Parietal lobe (tissue), 2 donors: ENCODE results near the gene MAGEE2.

DNA sequence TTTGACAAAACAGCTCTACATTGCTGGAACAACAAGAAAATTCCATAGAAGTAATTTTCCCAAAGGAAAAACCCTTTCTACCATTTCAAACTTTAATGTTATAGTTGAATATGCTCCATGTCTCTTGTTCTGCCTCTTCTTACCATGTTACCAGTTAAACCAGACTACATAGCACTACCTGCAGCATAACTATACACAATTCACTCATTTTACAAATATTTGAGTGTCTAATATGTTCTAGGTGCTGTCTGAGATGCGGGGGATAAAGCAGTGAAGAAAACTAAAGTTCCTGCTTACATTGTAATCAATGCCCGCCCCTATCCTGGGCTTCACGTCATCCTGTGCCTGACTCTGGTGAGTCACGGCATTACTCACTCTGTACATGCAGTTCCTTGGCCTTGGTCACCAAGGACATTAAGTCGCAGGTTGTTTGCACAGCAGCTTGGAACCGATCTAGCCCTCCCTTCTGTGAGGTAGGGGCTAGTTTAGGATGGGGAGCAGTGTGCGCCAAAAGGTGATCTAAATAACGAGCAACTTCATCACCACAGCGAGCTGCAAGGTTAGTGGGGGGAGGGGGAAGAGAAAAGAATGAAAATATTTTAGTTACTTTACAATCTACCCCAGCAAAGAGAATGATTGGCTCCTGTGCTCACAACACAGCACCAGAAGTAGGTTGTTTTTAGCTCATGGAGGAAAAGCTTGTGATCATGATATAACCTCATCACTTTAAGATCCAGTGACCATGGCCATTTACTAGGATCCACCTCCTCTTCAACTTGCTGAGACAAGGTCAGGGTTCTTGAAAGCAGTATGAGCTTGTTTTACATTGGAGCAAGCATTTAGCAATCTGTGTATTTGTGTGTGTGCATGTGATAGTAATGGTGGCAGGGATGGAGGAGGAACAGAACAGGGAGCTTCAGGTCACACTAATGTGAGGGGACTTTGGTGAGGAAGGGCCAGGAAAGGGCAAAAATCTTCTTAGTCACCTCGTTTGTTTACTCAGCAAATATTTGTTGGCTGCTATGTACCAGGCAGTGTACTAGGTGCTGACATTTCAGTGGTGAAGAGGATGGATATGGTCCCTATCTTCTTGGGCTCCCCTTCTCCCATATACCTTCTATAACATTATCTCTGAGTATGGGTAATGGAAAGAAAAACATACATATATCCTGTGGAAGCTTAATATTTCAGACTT, 48.1 kb upstream of the HDAC8 start:
- RAMPAGE, long total RNA: no peak

DNA sequence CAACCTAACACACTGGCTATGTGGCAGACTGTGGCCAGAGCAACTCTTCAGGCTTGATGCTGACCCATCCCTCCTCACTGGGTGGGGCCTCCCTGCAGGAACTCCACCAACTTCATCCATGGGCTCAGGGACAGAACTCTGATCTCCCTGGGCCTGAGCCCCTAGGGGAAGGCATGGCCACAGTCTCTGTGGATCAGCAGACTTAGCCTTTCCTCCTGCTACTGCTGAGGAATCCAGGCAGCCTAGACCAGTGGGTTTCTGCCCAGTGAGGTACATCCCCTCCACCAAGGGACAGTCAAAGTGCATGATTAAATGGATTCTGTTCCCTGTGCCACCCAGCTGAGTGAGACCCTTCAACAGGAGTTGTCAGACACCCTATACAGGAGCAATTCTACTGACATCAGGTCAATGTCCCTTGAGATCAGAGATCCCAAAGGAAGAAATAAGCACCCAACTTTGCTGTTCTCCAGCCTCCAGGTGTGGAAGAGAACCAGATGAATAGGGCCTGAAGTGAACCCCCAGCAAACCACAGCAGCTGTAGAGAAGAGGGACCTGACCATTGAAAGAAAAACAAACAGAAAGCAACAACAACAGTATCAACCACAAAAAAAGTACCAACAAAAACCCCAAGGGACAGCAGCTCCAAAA, 84.7 kb downstream of the CHIC1 start:
- RAMPAGE, long total RNA: no peak

DNA sequence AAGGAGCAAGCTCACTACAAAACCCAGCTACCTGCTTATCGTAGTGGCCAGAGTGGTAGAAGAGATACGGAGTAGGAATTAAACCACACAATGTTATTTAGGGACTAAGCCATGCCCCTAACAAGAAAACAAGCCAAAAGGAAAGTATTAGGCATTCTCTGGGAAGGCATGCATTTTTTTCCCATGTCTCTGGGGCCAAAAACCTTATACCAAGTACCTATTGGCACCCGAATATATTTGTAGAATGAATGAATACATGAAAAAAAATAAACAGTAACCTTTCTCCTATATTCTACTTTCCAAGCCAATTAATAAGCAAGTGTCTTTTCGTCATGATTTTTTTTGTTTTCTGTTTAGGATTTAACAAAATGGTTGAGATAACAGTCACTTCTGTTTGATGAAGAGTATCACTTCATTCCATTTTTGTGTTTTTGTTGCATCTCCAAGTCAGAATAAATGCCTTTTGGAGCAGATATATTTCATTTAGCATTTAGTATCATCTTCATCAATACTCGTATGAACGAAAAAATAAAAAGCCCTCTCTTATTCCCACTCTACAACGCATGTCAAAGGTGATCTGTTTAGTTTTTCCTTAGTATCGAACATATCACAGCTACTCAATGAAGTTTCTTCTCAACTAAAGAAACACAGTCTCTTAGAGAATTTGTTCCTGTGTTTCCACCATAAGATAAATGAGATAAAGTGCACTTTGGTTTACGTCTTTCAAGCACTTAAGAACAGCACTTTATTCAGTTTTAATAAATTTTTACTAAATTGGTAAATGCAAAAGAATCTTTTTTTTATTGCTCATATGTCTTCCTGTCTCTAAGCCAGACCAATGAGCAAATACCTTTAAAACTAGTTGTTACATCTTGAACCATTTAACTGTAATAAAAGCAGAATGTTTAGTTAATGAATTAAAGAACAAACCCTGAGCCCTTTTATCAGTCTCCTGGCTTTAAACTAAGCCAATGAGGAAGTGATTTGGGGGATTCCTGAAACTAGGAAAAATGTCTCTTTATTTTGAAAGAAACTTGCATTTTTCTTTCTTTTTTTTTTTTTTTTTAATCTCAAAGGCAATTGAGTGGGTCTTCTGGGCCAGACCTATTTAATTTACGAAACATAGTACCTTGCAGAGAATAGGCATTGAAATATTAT, 259.6 kb downstream of the CHIC1 start:
- RAMPAGE, long total RNA: no peak

DNA sequence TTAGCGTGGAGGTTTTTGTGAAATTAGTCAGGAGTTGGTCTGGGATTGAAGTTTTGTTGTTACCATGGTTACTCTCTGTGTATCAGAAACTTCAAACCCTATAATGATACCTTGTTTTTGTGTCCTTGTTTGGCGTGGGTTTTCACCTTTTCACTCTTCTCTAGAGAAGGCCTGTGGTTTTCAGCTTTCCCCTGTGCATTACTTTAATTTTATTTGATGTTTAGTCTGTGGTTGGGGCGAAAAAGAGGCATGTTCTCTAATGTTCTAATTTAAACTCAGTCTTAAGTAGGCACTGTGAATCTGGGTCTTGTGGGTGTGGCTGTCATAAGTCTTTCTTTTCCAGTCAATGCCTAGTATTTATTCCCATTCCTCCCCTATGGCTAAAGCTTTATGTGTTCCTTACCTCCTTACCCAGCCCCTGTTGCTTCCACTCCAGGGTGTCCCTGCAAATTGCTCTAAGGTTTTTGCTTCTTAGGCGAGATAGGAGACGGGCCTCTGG, 326.4 kb upstream of the ZCCHC13 start:
- RAMPAGE, long total RNA: no peak

DNA sequence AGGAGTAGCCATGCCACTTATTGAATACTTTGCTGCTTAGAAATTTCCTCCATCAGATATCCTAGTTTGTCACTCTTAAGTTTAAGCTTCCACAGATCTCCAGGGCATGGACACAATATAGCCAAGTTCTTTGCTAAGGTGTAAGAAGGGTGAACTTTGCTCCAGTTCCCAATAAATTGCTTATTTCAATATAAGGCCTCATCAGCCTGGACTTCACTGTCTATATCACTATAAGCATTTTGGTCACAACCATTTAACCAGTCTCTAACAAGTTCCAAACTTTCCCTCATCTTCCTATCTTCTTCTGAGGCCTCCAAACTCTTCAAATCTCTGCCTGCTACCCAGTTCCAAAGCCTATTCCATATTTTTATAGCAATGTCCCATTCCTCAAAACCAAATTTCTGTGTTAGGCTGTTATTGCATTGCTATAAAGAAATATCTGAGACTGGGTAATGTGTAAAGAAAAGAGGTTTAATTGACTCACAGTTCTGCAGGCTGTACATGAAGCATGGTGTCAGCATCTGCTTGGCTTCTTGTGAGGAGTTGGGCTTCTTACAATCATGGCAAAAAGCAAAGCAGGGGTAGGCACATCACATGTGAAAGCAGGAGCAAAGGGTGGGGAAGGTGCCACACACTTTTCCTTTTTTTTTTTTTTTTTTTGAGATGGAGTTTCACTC, 213.3 kb upstream of the ZCCHC13 start:
- RAMPAGE, long total RNA: no peak

GRCh38 chrX:74237991-74238576, 65.9 kb upstream of the ZCCHC13 start:
- RAMPAGE, long total RNA: no peak

- RAMPAGE, long total RNA: no peak
These were observed 1.9 kb downstream of the SLC16A2 start for GRCh38 chrX:74423046-74423640.

DNA sequence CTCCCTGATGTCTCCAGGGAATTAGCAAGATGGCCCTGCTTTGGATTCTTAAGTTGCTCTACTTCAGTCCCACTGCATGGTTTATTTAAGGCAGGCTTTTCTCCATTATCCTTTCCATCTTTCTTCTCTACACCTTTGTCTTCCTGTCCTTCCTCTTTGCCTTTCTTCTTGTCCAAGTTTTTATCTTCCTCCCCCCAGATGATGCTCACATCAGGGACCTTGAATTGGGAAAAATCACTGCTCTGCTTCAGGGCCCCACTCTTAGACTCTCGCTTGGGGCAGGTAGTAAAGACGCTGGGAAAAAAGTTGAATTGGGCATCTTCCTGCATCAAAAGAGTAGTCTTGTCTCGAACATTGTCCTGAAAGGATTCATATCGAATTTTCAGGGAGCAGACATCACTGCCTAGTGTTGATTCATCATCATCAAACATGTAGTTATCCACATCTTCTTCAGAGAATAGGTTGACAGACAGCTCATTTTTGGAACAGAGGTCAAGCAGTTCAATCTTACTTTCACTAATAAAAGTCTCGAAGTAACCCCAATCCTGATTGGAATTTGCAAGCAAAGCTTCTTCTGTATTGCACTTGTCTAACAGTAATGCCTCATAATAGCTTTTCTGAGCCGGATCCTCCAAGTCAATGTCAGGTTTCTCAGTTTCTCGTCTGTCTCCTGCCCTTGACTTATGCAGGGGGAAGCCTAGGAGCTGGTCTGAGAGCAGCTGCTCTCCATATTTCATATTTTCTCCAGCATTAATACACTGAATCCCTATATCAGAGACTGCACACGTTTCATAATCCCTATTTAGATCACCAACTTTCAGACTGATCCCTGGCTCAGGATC, 129.0 kb upstream of the RLIM start:
- RAMPAGE, long total RNA: no peak

DNA sequence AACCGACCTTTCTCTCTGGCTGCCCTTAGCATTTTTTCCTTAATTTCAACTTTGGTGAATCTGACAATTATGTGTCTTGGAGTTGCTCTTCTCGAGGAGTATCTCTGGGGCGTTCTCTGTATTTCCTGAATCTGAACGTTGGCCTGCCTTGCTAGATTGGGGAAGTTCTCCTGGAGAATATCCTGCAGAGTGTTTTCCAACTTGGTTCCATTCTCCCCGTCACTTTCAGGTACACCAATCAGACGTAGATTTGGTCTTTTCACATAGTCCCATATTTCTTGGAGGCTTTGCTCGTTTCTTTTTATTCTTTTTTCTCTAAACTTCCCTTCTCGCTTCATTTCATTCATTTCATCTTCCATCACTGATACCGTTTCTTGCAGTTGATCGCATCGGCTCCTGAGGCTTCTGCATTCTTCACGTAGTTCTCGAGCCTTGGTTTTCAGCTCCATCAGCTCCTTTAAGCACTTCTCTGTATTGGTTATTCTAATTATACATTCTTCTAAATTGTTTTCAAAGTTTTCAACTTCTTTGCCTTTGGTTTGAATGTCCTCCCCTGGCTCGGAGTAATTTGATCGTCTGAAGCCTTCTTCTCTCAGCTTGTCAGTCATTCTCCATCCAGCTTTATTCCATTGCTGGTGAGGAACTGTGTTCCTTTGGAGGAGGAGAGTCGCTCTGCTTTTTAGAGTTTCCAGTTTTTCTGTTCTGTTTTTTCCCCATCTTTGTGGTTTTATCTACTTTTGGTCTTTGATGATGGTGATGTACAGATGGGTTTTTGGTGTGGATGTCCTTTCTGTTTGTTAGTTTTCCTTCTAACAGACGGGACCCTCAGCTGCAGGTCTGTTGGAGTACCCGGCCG, 47.6 kb downstream of the NEXMIF start:
- RAMPAGE, long total RNA: no peak

DNA sequence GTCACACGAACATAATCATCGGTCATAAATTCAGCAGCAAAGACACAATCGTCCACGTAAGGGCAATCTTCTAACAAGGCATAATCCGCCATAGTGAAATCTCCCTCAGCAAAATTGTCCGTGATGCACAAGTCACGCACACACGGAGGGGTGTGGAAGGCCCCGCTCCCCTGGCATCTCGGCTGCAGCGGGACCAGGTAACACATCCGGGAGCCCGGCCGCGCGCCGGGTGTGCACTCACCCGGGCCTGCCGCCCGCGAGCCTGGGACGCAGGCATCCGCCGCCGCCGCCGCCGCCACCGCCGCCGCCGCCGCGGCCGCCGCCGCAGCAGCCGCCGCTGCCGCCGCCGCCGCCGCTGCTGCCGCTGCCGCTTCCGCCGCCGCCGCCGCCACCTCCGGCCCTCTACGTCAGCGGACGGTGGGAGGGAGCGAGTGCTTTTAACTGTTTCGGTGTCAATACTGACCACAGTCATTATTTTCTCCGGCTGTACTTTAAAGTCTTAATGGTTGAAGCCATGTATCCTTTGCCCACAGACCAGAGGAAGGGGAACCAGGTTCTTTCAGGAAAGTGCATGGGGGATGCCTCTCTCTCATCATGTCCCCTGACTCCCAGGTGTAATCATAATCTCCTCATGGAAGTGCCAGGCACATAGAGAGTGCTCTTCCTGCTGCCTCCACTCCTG, 38.1 kb downstream of the MAGEE2 start:
- RAMPAGE, long total RNA: no peak

- RAMPAGE, long total RNA: no peak
These were observed at the start of gene MAGEE2 for GRCh38 chrX:75784946-75785437. Gene MAGEE2 (minus strand): TSS chrX:75785254.

- RAMPAGE, long total RNA: no peak
These were observed 151.7 kb downstream of the ATRX start for GRCh38 chrX:77634246-77634883.

DNA sequence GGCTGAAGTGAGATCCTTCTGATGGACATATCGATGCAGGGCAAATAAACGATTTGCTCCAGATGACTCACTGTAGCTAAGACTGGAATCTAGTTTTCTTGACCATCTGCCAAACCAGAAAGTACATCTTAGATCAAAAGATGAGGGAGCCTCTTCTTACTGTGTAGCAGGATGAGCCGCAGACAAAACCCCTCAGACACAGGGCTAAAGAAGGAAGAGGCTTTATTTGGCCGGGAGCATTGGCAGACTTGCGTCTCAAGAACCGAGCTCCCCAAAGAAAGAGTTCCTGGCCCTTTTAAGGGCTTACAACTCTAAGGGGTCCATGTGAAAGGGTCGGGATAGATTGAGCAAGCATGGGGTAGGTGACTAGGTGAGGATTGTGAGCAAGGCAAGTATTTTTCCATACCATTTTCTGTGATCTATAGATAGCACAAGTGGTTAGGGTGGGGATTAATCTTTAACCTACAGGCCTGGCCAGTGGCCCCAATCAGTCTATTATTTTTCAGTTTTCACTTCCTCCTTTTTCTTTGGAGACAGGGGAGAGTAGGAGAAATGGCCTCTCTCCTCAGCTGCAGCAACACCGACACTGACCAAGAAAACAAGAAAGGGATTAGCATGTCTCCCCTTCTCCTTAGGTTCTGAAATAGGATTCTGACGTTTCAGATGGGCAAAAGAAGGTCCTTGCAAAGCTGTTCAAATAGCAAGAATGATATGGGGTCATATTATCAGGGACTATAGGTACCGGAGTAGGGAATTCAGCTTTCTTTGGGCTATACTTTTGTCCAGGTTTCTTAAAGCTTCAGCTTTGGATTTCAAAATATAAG, 34.9 kb upstream of the PGK1 start:
- RAMPAGE, long total RNA: no peak

- RAMPAGE, long total RNA: no peak
These were observed 400 bp upstream of the PGK1 start for GRCh38 chrX:78103589-78104106.

GRCh38 chrX:78124554-78125395, 14.7 kb downstream of the TAF9B start:
- RAMPAGE, long total RNA: no peak

DNA sequence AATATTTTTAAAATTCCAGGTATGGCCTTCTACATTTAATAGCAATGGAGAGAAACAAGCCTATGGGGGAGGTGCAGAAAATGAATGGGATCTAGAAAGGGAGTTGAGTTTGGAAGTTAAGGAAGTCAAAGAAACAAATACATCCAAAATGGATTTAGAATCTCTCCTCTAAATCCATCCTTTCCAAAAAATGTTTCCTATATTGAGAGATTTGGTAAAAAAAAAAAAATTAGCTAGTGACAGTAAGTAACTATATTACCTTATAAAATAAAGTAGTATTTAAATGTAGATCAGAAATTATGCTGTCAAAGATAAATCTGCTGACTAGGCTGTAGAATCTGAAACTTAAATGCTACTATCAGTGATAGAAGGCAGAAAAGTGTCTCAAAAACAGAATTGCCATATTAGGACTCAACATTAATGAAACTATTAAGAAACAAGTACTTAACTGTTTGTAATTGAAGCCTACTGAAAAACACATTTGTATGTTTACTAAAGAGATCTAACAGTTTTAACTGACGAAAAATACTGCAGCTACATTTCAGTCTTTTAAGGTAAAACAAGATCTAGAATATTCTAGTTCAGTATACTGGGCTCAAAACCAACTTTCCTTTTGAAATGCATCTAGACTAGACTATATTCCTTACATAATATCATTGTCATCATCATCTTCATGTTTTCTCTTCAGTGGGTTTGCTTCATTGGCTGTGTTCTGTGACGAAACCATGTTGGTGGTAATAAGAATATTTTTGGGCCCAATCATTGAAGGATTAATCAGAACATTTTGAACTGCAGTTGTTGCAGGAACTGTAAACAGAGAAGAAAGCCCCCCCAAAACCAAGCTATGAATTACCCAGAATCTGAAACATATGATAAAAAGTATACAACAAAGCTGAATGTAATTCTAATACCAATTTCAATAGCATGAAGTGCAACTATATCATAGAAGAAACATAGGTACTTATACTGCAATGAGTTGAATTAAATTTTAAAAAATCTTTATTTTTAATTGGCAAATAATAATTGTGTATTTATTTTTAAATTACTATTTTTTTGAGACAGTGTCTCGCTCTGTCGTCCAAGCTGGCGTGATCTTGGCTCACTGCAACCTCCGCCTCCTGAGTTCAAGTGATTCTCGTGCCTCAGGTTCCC, 8.1 kb downstream of the TAF9B start:
- RAMPAGE, long total RNA: no peak

- RAMPAGE, long total RNA: no peak
These were observed 6.1 kb upstream of the CYSLTR1 start for GRCh38 chrX:78333522-78333950.

DNA sequence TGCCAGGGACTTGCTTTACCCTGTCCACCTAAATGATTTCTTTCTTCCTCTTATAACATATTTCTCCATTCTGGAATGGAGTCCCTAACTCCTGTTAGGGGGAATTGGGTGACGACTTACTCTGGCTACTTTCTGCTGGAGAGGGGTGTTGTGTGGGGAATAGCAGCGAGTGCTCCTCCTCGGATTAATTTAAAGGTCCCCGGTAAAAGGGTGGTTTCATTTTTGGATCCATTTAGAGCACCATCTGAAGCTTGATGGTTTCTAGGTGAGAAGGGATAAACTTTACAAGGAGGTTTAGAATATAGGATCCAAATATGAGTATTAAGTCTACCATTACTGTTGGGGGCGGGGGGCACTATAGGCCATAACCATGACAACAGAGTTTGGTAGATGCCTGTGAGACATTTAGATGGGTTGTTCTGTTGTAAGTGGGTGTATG, 92.5 kb downstream of the TENT5D start:
- RAMPAGE, long total RNA: no peak

DNA sequence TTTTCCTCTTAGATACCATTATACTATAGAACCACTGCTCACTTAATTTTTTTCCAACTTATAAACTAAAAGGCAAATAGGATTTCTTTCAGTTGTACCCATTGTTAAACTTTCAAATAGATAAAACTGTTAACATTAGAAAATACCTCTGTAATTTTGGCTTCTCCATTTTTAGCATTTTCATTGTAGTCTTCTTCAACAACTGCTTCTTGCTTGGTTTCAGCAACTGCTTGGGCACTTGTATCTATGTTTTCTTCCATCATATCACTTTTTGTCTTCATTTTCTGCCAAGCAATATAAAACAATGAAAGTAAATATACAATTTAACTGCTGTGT, 85.7 kb downstream of the HMGN5 start:
- RAMPAGE, long total RNA: no peak

GRCh38 chrX:84933885-84934288, 69.8 kb upstream of the APOOL start:
- RAMPAGE, long total RNA: no peak